ENCODE data around the genes TRAPPC5, FCER2 and ANGPTL4.

- PRO-cap, result no peak
CAGE:
- cytosol, long polyA minus RNA, result no peak
- cytosol, long polyA plus RNA, result no peak
- long polyA plus RNA, result no peak
- nucleus, long polyA minus RNA, result no peak
- nucleus, long polyA plus RNA, result no peak
Observed at GRCh38 chr19:7534834-7534993, 803 bp upstream of the PNPLA6 start.

DNA sequence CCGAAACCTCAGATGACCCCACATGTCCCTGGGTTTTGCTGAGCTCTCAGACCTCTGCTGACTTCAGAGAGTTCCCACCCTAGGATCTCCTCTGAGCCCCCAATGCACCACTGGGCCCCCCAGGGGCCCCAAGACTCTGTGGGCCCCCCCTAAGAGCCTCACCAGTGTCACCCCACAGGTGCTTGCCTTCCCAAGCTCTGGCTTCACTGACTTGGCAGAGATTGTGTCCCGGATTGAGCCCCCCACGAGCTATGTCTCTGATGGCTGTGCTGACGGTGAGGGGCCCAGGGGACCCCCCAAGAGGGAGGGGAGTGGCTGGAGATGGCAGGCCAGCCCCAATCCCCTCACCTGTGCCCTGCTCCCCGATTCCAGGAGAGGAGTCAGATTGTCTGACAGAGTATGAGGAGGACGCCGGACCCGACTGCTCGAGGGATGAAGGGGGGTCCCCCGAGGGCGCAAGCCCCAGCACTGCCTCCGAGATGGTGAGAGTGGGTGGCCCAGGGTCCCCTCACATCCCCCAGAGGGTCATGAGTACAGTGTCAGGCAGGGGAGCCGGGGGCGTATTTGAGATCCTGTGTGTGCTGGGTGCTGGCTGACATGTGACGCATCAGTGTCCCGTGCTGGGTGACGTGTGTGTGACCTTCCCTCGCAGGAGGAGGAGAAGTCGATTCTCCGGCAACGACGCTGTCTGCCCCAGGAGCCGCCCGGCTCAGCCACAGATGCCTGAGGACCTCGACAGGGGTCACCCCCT, 25.5 kb downstream of the PNPLA6 start:
- PRO-cap, result no peak
CAGE:
- cytosol, long polyA minus RNA, result no peak
- cytosol, long polyA plus RNA, result no peak
- long polyA plus RNA, result no peak
- nucleus, long polyA minus RNA, result no peak
- nucleus, long polyA plus RNA, result no peak

GRCh38 chr19:7680552-7681330, at the start of gene TRAPPC5:
Gene TRAPPC5, plus strand, starts transcription at chr19:7680833.
- PRO-cap, result bidirectional peak, plus-strand start at chr19:7680861, minus-strand start at chr19:7680708
CAGE:
- cytosol, long polyA minus RNA, result start-site peak on the plus strand at chr19:7680866-7680871, 63 reads
- cytosol, long polyA plus RNA, result start-site peak on the plus strand at chr19:7680840-7680878, 626 and 511 reads in 2 replicates
- long polyA plus RNA, result start-site peak on the plus strand at chr19:7680839-7680910, 738 and 1,010 reads in 2 replicates
- nucleus, long polyA minus RNA, result start-site peak on the plus strand at chr19:7680856-7680861, 49 reads
- nucleus, long polyA plus RNA, result start-site peak on the plus strand at chr19:7680840-7680881, 134 and 131 reads in 2 replicates

- PRO-cap, result bidirectional peak, plus-strand start at chr19:7681533, minus-strand start at chr19:7681452
CAGE:
- cytosol, long polyA minus RNA, result no peak
- cytosol, long polyA plus RNA, result no peak
- long polyA plus RNA, result no peak
- nucleus, long polyA minus RNA, result no peak
- nucleus, long polyA plus RNA, result no peak
Observed at GRCh38 chr19:7681331-7682193, 929 bp downstream of the TRAPPC5 start.

GRCh38 chr19:7701606-7702465, at the start of gene FCER2:
Gene FCER2, minus strand, starts transcription at chr19:7702131.
- PRO-cap, result no peak
CAGE:
- cytosol, long polyA minus RNA, result no peak
- cytosol, long polyA plus RNA, result no peak
- long polyA plus RNA, result no peak
- nucleus, long polyA minus RNA, result no peak
- nucleus, long polyA plus RNA, result no peak

- PRO-cap, result bidirectional peak, plus-strand start at chr19:7788386, minus-strand start at chr19:7788081
CAGE:
- cytosol, long polyA minus RNA, result no peak
- cytosol, long polyA plus RNA, result no peak
- long polyA plus RNA, result no peak
- nucleus, long polyA minus RNA, result no peak
- nucleus, long polyA plus RNA, result no peak
Observed at GRCh38 chr19:7788289-7788458, 25.1 kb downstream of the CLEC4M start.

- PRO-cap, result no peak
CAGE:
- cytosol, long polyA minus RNA, result no peak
- cytosol, long polyA plus RNA, result no peak
- long polyA plus RNA, result no peak
- nucleus, long polyA minus RNA, result no peak
- nucleus, long polyA plus RNA, result no peak
Observed at GRCh38 chr19:7868826-7869503, 5.2 kb downstream of the PRR36 start.

- PRO-cap, result unidirectional peak, minus-strand start at chr19:7917936
CAGE:
- cytosol, long polyA minus RNA, result no peak
- cytosol, long polyA plus RNA, result no peak
- long polyA plus RNA, result no peak
- nucleus, long polyA minus RNA, result no peak
- nucleus, long polyA plus RNA, result no peak
Observed at GRCh38 chr19:7917400-7918315, 2.5 kb upstream of the SNAPC2 start.

DNA sequence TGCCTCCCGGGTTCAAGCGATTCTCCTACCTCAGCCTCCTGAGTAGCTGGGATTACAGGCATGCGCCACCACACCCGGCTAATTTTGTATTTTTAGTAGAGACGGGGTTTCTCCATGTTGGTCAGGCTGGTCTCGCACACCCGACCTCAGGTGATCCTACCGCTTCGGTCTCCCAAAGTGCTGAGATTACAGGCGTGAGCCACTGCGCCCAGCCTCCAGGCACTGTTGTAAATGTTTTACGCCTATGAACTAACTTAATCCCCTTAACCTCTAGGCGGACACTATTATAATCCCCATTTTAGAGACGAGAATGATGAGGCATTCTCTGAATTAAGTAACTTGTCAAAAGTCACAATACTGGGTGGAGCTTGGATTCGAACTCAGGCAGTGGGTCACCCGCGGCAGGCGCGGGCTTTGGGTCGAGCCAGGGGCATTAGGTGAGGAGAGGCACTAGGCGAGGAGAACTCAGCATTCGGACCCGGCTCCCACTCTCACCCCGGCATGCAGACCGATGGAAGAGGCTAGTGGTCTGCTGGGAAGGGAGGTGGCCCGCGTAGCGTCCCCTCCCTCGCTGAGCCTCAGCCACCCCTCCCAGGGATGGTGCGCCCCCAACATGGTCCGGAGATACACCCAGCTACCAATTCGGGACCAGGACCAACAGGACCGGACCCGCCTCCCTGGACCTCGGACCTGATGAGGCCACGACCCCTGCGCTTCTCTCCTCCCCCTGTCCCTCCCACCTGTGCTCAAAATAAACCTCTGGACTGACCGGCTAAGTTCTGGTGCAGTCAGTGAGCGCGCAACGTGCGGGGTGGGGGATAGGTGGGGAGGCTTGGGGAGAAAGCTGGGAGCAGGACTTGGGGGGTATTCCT, 1.6 kb upstream of the SNAPC2 start:
- PRO-cap, result no peak
CAGE:
- cytosol, long polyA minus RNA, result no peak
- cytosol, long polyA plus RNA, result no peak
- long polyA plus RNA, result no peak
- nucleus, long polyA minus RNA, result no peak
- nucleus, long polyA plus RNA, result no peak

DNA sequence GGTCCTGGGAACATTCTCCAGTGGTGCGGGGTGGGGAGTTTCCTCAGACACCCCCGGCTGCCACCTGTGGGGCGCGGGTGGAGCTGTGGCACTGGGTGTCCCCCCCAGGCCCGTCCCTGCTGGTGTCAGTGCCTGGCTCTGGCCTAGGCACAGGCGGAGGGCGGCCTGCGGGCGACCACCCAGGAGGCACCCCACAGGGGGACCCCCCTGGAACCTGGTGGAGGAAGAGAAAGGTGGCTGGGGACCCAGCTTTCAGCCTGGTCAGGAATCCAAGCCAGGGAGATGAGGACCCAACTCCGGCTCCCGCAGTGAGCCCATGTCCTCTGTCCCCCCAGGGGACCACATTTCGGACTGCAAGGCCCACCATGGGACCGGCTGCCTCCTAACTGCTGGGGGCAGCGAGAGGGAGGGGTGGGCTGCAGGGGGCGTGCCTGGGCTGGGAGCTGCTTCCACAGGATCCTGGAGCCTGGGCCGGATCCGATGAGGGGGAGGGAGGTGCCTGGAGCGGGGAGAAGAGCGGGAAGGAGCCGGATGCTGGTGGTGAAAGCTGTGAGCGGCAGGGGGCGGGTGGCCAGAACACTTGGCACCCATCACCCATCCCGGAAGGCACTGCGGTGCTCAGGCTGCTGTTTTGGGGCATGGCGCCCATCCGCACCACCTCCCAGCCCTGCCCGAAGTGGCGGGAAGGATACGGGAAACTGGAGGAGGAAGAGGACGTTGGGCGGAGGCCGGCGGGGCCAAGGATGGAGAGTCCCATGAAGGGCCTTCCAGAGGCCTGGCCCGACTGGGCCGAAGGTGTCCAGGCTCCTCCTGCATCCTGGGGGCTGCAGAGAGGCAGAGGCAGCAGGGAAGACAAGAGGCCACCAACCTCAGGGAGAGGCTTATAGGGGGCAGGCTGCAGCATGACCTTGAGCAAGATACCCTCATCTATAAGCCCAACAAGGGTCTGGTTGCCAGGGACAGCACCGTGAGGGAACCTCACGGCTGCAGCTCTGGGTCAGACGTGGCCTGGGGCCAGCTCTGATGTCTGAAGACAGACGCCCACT, 5.6 kb upstream of the CTXN1 start:
- PRO-cap, result no peak
CAGE:
- cytosol, long polyA minus RNA, result no peak
- cytosol, long polyA plus RNA, result no peak
- long polyA plus RNA, result no peak
- nucleus, long polyA minus RNA, result no peak
- nucleus, long polyA plus RNA, result no peak

DNA sequence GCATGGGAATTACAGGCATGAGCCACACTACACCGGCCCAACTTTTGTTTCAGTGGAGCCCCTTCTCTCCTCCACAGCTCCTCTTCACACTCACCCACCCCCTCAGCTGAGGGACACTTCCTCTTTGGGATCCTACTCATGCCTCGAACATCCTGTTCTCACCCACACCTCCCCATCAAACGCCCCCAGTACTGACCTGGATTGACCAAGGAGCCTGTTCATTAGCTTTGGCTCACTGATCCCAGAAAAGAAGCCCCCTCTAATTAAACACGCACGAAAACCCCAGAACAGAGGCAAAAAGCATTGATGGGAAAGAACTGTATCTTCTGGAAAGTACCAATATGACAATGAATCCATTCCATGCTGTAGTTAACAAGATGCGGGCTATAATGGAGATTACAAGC, 12.6 kb upstream of the CERS4 start:
- PRO-cap, result no peak
CAGE:
- cytosol, long polyA minus RNA, result no peak
- cytosol, long polyA plus RNA, result no peak
- long polyA plus RNA, result no peak
- nucleus, long polyA minus RNA, result no peak
- nucleus, long polyA plus RNA, result no peak

- PRO-cap, result no peak
CAGE:
- cytosol, long polyA minus RNA, result no peak
- cytosol, long polyA plus RNA, result no peak
- long polyA plus RNA, result no peak
- nucleus, long polyA minus RNA, result no peak
- nucleus, long polyA plus RNA, result no peak
Observed at GRCh38 chr19:8322550-8322807, 1.2 kb downstream of the RPS28 start.

GRCh38 chr19:8364067-8364874, at the start of gene ANGPTL4:
Gene ANGPTL4, plus strand, starts transcription at chr19:8364155.
- PRO-cap, result bidirectional peak, plus-strand start at chr19:8364156, minus-strand start at chr19:8364021; unidirectional peak, minus-strand start at chr19:8364383
CAGE:
- cytosol, long polyA minus RNA, result no peak
- cytosol, long polyA plus RNA, result no peak
- long polyA plus RNA, result no peak
- nucleus, long polyA minus RNA, result start-site peak on the plus strand at chr19:8364151-8364157, 40 reads
- nucleus, long polyA plus RNA, result no peak

DNA sequence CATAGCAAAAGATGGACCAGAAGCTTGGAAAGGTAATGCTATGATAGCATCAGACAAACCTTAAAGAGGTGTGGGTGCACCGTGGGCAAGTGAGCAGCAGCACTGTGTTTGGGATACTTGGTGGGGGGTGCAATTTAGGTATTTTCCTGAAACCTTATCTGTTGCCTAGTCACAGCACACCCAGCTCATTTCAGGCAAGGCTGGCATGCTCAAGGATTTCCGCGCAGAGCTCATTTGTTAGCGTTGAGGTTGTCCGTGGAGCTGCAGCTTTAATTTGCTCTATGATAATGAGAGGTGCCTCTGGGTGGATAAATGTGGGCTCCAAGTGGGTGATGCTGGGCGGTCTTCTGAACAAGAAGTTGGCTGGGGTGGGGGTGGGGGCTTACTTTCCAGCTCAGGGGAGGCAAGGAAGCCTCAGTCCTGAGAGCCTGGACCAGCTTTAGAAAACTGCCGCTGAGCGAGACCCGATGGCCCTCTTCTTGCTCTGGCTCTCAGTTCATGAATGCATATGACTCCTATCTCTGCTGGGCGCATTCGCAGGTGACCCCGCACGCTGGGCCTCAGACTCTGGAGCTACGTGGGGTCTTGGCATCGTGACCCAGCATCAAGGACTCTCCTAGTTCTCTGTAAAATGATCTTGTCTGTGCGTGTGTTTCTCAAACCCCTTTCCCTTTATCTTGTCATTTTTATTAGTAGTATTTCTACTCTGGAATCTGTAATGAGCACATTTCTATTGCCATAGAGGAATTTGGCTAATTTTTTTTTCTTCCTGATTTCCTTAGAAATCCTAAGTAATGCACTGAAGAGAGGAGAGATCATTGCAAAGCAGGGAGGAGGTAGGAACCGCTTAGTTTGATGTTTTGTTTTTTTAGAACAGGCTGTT, 19.8 kb downstream of the PRAM1 start:
- PRO-cap, result no peak
CAGE:
- cytosol, long polyA minus RNA, result no peak
- cytosol, long polyA plus RNA, result no peak
- long polyA plus RNA, result no peak
- nucleus, long polyA minus RNA, result no peak
- nucleus, long polyA plus RNA, result no peak

GRCh38 chr19:8506754-8507231, 4.4 kb upstream of the PRAM1 start:
- PRO-cap, result no peak
CAGE:
- cytosol, long polyA minus RNA, result no peak
- cytosol, long polyA plus RNA, result no peak
- long polyA plus RNA, result no peak
- nucleus, long polyA minus RNA, result no peak
- nucleus, long polyA plus RNA, result no peak

DNA sequence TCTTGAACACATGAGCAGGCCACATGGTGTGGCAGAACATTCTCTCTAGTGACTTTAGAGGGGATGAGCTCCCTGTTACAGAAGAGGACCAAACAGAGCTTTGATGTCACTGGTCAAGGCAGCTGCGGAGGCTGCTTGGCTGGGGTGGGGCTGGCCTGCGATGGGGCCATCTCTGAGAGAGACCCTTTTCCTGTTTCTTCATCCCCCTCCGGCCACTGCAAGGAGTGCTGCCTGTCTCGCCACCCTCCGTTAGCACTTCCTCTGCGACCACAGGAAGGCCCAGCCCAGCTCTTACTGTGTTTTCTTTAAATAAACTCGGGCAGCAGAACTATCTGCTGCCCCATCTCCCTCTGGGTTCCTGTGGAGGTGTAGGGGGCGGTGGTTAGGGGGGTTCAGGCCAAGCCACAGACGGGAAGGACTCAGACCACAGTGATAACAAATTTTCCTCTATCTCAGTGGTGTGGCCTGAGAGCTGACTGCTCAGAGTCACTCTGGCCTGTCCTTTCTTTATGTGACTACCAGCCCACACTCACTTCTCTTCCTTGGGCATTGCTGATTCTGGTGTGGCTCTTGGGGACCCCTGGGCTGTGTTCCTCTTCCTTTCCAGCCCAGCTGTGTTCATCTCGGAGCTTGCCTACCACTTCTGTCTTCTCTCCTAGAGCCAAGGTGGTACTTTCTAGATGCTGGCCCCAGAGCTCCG, 27.4 kb downstream of the ACTL9 start:
- PRO-cap, result no peak
CAGE:
- cytosol, long polyA minus RNA, result no peak
- cytosol, long polyA plus RNA, result no peak
- long polyA plus RNA, result no peak
- nucleus, long polyA minus RNA, result no peak
- nucleus, long polyA plus RNA, result no peak

- PRO-cap, result no peak
CAGE:
- cytosol, long polyA minus RNA, result no peak
- cytosol, long polyA plus RNA, result no peak
- long polyA plus RNA, result no peak
- nucleus, long polyA minus RNA, result no peak
- nucleus, long polyA plus RNA, result no peak
Observed at GRCh38 chr19:8686481-8686864, 12.1 kb downstream of the ACTL9 start.

- PRO-cap, result no peak
CAGE:
- cytosol, long polyA minus RNA, result no peak
- cytosol, long polyA plus RNA, result no peak
- long polyA plus RNA, result no peak
- nucleus, long polyA minus RNA, result no peak
- nucleus, long polyA plus RNA, result no peak
Observed at GRCh38 chr19:8831557-8832156, 447 bp downstream of the ZNF558 start.

DNA sequence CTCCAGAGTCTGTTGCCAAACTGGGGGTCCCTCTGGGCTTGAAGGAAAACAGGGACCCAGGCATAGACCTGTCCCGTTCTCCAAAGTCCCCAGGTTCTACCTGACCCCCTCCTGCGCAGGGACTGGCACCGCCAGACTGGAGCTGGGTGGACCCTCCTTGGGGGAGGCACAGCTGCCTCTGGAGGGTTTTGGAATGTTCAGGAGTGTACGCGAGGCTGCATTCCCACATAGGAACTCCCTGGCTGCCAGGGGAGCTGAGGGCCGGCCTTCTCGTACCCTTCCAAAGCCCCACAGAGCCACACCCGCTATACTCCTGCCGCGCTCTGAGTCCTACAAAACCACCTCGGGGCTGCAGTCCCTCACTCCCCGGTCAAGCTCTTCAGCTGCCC, 76.2 kb upstream of the OR1M1 start:
- PRO-cap, result no peak
CAGE:
- cytosol, long polyA minus RNA, result no peak
- cytosol, long polyA plus RNA, result no peak
- long polyA plus RNA, result no peak
- nucleus, long polyA minus RNA, result no peak
- nucleus, long polyA plus RNA, result no peak

GRCh38 chr19:9039787-9040192, 47.1 kb upstream of the OR1M1 start:
- PRO-cap, result no peak
CAGE:
- cytosol, long polyA minus RNA, result no peak
- cytosol, long polyA plus RNA, result no peak
- long polyA plus RNA, result no peak
- nucleus, long polyA minus RNA, result no peak
- nucleus, long polyA plus RNA, result no peak